SK-N-SH (cell line): ENCODE data around the genes PRDX5 and RASGRP2.

DNA sequence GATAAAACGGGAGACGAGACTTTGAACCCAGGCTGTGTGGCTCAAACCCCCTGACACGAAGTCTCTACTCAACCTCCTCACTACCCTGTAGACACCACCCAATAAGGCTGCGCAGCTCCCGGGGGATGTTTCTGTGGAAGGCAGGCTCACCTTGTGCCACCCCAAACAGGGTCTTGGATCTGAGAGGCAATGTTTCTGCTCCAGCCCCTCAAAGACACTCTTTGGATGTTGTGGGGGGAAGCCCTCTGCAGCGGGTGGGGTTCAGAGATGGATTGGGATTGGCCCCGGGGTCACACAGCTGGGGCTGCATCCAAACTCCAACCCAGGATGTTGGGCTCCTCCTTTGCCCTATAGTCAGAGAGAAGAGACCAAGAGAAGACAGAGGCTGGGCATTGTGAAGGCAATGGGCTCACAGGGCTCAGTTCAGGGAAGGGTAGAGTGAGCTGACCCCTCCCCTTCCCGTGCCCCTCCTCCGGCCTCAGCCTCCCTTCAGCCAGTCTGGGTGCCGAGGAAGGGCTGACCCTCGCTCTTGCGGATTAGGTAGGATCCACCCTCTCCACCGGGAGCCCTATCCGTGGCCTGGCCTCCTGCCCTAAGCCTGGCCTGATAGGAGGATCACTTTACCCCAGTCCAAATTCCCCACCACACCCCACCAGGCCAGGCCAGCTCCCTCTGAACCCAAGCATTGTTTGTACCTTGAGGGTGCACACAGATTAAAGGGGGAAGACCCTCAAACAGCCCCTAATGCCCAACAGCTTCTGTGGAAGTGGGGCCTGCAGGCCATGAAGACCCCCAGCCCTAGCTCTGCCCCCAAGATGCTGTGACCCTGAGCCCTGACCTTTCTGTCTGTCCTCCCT, 1.7 kb upstream of the PPP1R14B start:
- RRBS = 70% methylated on average over 4 of the region's 14 CpGs
CAGE:
- cytosol, long polyA plus RNA = no peak
- long polyA plus RNA = no peak
- nucleus, long polyA plus RNA = no peak

- RRBS = 3% methylated on average over 5 of the region's 36 CpGs
CAGE:
- cytosol, long polyA plus RNA = no peak
- long polyA plus RNA = no peak
- nucleus, long polyA plus RNA = no peak
Observed at GRCh38 chr11:64271310-64271966, 13.0 kb downstream of the BAD start.

- RRBS = under 1% methylated on average over 9 of the region's 62 CpGs
CAGE:
- cytosol, long polyA plus RNA = no peak
- long polyA plus RNA = no peak
- nucleus, long polyA plus RNA = no peak
Observed at GRCh38 chr11:64304667-64305348, 516 bp upstream of the ESRRA start.

DNA sequence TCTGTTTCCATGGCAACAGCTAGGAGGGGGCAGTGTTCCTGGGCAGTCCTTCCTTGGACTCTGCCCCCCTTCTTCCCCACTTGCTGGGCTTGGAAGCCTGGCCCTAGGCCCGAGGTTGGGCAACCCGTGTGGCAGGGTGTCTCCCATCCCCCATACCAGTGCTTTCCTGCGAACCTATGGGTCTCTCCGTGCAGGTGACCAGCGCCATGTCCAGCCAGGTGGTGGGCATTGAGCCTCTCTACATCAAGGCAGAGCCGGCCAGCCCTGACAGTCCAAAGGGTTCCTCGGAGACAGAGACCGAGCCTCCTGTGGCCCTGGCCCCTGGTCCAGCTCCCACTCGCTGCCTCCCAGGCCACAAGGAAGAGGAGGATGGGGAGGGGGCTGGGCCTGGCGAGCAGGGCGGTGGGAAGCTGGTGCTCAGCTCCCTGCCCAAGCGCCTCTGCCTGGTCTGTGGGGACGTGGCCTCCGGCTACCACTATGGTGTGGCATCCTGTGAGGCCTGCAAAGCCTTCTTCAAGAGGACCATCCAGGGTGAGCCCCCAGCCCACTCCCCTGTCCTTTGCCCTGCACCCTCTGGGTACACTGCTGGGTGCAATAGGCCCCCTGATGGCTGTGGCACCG, 1.8 kb downstream of the ESRRA start:
- RRBS = no CpG with 5 or more reads among the region's 15 CpGs
CAGE:
- cytosol, long polyA plus RNA = no peak
- long polyA plus RNA = no peak
- nucleus, long polyA plus RNA = no peak

GRCh38 chr11:64317374-64318356, at the start of gene PRDX5:
Gene PRDX5, plus strand, starts transcription at chr11:64318121.
- RRBS = 2% methylated on average over 8 of the region's 79 CpGs
CAGE:
- cytosol, long polyA plus RNA = start-site peak on the minus strand at chr11:64317471-64317582, 221 and 467 reads in 2 replicates; start-site peak on the minus strand at chr11:64317687-64317731, 17 and 29 reads in 2 replicates; start-site peak on the minus strand at chr11:64317949-64318019, 15 and 41 reads in 2 replicates; start-site peak on the plus strand at chr11:64318073-64318339, 2,377 and 3,321 reads in 2 replicates
- long polyA plus RNA = start-site peak on the minus strand at chr11:64317272-64317723, 684 and 653 reads in 2 replicates; start-site peak on the plus strand at chr11:64318064-64318339, 3,032 and 2,556 reads in 2 replicates
- nucleus, long polyA plus RNA = no peak

- RRBS = over 99% methylated on average over 2 of the region's 6 CpGs
CAGE:
- cytosol, long polyA plus RNA = no peak
- long polyA plus RNA = no peak
- nucleus, long polyA plus RNA = no peak
Observed at GRCh38 chr11:64319251-64319859, 1.4 kb downstream of the PRDX5 start.

DNA sequence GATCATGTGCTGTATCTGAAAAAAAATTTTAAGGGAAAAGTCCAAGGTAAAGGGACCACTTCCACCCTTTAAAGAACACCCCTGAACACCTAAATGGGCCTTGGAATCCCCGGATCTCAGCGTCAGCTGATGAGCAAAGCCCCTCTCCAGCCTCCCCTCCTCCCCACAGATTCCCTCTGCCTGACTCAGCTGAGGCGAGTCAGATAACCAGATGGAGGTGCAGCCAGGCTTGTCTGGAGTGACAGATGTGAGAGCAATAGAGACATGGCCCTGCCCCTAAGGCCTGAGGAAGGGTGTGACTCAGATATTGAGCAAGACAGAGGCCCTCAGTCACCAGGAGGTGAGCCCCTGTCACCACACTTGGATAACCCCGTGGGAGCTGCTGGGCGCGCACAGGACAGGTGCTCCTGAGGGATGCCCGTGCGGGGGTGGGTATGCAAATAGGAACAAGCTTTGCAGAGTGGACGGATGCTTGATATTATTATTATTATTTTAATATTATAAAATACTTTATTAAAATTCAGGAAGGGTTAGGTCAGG, 4.9 kb upstream of the CCDC88B start:
- RRBS = no CpG with 5 or more reads among the region's 9 CpGs
CAGE:
- cytosol, long polyA plus RNA = no peak
- long polyA plus RNA = no peak
- nucleus, long polyA plus RNA = no peak

GRCh38 chr11:64348323-64349125, 8.5 kb downstream of the CCDC88B start:
- RRBS = no CpG with 5 or more reads among the region's 18 CpGs
CAGE:
- cytosol, long polyA plus RNA = no peak
- long polyA plus RNA = no peak
- nucleus, long polyA plus RNA = no peak

- RRBS = no CpG with 5 or more reads among the region's 7 CpGs
CAGE:
- cytosol, long polyA plus RNA = no peak
- long polyA plus RNA = no peak
- nucleus, long polyA plus RNA = no peak
Observed at GRCh38 chr11:64591376-64591620, 278 bp downstream of the SLC22A12 start.

GRCh38 chr11:64619726-64620275, 28.8 kb downstream of the SLC22A12 start:
- RRBS = no CpG with 5 or more reads among the region's 4 CpGs
CAGE:
- cytosol, long polyA plus RNA = no peak
- long polyA plus RNA = no peak
- nucleus, long polyA plus RNA = no peak

DNA sequence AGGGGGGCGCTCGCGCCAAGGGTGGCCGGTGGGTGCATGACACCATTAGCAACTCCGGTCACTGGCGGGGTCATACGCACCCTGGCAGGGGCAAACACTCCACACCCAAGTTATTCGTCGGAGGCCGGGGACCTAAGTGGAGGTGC, 332 bp downstream of the RASGRP2 start:
- RRBS = 3% methylated on average over 10 of the region's 10 CpGs
CAGE:
- cytosol, long polyA plus RNA = no peak
- long polyA plus RNA = no peak
- nucleus, long polyA plus RNA = no peak

DNA sequence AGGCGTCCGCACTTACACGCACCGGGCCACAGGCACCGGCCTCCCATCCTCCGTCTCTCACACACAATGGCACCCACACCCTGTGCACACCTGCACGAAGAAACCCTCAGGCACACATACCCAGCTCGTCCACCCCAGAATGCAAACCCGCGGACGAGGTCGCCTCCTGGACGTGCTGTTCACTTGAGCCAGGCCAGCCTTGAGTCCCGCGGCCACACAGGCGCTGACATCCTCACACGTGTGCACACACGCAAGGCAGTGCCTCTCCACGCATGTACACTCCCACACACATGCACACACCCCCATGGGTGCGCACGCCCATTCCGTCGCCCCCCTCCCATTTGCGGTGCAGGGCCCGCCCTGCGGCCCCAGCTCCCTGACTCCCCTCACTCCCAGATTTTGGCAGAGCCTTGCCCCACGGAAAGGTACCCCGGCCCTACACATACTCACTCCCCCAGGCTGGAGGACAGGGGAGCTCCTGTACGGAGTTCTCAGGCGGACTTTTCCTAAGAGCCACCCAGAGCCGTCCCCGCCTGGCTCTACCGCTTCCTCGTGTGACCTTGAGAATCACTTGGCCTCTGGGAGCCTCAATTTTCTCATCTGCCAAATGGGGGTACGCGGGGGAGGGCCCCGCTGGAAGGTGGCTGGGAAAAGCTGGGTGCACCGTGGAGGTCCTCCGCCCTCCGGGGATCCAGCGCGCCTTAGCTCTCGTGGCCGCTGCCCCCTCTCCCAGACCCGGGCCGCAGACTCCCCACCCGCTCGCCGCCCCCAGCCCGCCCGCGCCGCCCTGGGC, at the start of gene RASGRP2:
TSS of gene RASGRP2 (minus strand) at position 260 of the 793 bp plus-strand sequence.
- RRBS = 2% methylated on average over 6 of the region's 53 CpGs
CAGE:
- cytosol, long polyA plus RNA = no peak
- long polyA plus RNA = no peak
- nucleus, long polyA plus RNA = no peak

- RRBS = 96% methylated on average over 8 of the region's 60 CpGs
CAGE:
- cytosol, long polyA plus RNA = no peak
- long polyA plus RNA = no peak
- nucleus, long polyA plus RNA = no peak
Observed at GRCh38 chr11:64765215-64766248, 5.8 kb upstream of the PYGM start.

DNA sequence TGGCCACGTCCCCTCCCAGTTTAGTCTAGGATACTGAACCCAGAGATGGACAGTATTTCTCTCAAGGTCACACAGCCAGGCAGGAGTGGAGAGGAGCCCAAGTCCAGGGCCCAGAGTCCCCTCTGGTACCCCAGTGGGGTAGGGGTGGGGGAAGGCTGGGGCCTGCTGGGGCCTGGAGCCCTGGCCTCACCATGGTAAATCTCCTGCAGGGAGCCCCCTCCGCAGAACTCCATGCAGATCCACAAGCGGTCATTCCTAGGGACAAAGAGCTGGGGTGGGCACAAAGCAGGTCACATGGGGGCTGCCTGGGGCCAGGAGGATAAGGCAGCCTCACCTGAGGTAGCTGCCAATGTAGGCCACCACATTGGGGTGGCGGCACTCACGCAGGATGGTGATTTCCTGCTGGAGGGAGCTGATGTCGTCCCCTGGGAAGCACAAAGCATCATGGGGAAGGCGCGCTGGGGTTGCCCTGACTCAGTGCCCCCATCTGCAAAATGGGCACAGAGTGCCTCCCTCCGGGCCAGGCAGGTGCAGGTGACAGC, 714 bp downstream of the MAP4K2 start:
- RRBS = no CpG with 5 or more reads among the region's 9 CpGs
CAGE:
- cytosol, long polyA plus RNA = no peak
- long polyA plus RNA = no peak
- nucleus, long polyA plus RNA = no peak

DNA sequence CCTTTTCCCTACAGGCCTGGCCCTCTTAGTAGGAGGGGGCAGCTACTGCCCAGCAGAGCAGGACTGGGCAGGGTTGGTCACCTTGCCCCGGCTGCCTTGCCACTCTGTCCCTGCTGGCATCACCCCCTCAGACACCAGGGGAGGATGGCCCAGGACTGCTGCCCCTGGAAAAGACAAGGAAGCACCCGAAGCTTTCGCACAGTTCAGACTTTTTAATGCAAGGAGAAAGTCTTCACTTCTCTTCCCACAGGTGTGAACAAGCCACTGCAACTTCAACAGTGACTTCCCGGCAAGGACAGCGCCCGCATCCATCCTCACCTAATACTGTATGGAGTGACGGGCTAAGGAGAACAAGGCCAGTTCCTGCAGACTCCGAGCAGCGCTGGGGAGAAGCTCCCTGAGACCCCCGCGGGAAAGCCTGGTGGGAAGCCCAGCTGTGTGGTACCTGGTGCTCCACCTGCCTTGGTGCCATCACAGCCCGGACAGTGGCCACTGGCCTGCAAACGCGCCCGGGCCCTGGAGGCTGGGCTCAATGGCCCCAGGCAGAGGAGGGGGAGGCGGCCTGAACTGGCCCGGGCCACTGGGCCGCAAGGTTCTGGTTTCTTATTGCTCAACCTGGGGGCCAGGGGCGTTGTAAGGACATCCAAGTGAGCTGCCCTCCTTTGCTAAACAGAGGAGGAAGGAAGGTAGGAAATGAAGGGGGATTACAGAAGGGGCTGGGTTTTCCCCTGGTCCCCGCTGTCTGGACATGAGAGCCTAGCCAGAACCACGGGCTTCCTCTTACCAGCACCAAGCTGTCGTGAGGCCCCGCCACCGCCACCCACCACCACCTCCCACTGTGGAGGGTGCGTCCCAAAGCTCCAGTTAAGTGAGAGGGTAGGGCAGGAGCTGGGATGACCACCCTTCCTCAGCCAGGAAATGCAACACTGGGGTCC, 8.4 kb upstream of the CDC42BPG start:
- RRBS = 96% methylated on average over 3 of the region's 25 CpGs
CAGE:
- cytosol, long polyA plus RNA = no peak
- long polyA plus RNA = no peak
- nucleus, long polyA plus RNA = no peak

GRCh38 chr11:64870368-64871516, 7.7 kb downstream of the EHD1 start:
- RRBS = 51% methylated on average over 7 of the region's 34 CpGs
CAGE:
- cytosol, long polyA plus RNA = no peak
- long polyA plus RNA = no peak
- nucleus, long polyA plus RNA = no peak

GRCh38 chr11:64875463-64875724, 3.0 kb downstream of the EHD1 start:
- RRBS = no CpG with 5 or more reads among the region's 7 CpGs
CAGE:
- cytosol, long polyA plus RNA = no peak
- long polyA plus RNA = no peak
- nucleus, long polyA plus RNA = no peak

DNA sequence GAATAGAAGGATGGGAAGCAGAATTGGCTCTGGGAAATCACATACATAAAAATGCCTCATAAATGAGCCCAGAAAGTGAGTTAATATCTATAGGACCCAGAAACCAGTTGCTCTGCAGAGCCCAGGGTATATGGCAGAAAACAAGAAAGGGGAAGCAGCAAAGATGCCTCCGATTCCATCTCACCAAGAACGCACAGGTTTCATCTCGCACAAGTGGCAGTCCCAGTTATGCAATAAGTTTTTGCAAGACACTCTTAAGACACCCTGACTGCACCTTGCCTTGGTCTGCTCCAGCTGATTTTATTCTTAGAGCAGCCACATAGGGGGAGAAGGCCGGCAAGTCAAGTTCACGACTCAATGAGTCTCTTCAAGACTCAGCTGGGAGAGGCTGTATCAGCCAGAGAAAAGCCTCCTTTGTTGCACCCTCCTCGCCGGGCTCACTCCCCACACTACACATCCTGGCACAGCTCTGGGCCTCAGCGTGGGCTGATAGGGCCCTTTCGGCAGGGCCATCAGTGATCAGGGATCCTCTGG, 2.5 kb downstream of the EHD1 start:
- RRBS = 93% methylated on average over 4 of the region's 9 CpGs
CAGE:
- cytosol, long polyA plus RNA = no peak
- long polyA plus RNA = no peak
- nucleus, long polyA plus RNA = no peak

DNA sequence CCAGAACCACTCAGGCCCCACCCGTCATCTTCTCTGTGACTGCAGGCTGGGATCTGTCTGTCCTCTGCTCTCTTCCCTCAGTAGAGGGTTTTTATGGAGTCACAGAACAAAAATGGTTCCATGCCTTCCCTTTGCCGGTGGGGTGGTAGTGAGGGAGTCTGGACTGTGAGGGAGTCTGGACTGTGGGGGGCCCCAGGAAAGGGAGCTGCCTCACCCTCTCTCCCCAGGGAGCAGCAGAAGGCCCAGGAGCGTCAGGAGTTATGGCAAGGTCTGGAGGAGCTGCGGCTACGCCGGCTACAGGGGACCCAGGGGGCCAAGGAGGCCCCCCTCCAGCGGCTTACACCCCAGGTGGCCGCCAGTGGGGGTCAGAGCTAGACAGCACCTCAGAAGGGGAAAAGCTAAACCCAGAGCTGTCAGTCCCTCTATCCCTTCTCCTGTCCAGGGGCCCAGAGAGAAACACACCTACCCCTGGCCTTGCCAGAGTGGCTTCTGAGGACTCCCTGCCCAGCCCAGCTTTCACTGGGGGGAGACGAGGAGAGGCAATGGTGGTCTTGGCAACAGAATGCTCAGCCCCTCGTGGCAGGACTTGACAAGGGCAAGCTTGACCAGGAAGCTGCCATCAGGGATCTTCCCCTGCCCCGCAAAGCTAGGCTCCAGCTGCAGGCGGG, 2.1 kb downstream of the GPHA2 start:
- RRBS = no CpG with 5 or more reads among the region's 12 CpGs
CAGE:
- cytosol, long polyA plus RNA = no peak
- long polyA plus RNA = no peak
- nucleus, long polyA plus RNA = no peak

- RRBS = no CpG with 5 or more reads among the region's 7 CpGs
CAGE:
- cytosol, long polyA plus RNA = no peak
- long polyA plus RNA = no peak
- nucleus, long polyA plus RNA = no peak
Observed at GRCh38 chr11:64939467-64939825, 3.8 kb upstream of the GPHA2 start.